Endothelial cell of umbilical vein (primary cell): ENCODE results near the gene CAMK1.

DNA sequence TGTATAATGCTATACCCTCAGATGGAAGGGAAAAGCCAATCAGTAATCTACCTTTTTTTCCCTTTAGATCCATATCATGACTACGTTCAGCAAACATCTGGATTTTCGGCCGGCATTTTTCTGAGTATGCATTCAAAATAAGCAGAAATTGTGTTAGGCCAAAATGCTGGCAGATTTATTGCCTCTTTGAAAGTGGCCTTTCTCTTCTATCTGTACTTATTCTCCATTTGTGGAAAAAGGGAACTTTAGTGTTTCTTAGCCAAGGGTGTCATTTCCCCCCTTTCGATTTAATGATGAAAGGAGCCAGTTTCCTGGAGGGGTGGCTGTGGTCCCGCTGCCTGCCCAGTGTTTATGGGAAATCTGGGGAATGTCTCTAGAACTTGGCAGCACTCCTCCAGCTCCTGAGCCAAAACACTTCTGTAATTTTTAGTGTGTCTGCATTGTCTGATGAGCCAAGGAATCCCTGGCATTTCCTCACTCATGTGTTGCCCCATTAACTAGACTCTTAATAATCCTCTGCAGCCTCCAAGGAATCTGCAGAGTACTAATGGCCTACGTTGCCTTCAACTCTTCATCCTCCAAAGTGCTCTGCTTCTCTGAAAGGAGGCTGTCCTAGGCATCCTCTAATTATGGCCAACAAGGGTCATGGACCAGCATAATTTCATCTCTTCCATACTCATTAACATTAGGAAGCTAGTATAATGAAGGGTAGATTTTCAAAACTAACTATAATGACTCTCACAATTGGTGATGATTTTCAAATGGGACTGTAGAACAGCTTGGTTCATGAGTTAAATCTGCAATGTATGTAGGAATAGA is 448.8 kb downstream of the GRM7 start:
- PRO-cap = bidirectional peak, plus-strand start at position 537 of the sequence, minus-strand start at position 353 of the sequence
CAGE:
- cytosol, long polyA minus RNA = no peak
- cytosol, long polyA plus RNA = no peak
- long polyA plus RNA = no peak
- nucleus, long polyA minus RNA = start-site peak on the minus strand centred at position 222 of the sequence, 20 bp wide, 19 reads
- nucleus, long polyA plus RNA = no peak

DNA sequence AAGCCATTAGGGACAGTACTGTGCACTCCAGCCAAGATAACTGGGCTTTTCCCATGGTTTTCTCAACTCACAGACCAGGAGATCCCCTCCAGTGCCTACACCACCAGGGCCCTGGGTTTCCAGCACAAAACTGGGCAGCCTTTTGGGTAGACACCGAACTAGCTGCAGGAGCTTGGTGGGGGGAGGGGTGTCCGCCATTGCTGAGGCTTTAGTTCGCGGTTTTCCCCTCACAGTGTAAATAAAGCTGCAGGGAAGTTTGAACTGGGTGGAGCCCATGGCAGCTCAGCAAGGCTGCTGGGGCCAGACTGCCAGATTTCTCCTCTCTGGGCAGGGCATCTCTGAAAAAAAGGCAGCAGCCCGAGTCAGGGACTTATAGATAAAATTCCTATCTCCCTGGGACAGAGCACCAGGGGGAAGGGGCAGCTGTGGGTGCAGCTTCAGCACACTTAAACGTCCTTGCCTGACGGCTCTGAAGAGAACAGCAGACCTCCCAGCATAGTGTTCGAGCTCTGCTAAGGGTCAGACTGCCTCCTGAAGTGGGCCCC is 129.5 kb upstream of the LMCD1 start:
- PRO-cap = no peak
CAGE:
- cytosol, long polyA minus RNA = no peak
- cytosol, long polyA plus RNA = no peak
- long polyA plus RNA = no peak
- nucleus, long polyA minus RNA = no peak
- nucleus, long polyA plus RNA = no peak

- PRO-cap = no peak
CAGE:
- cytosol, long polyA minus RNA = no peak
- cytosol, long polyA plus RNA = no peak
- long polyA plus RNA = no peak
- nucleus, long polyA minus RNA = no peak
- nucleus, long polyA plus RNA = no peak
Observed at GRCh38 chr3:8436541-8437012, 65.0 kb upstream of the LMCD1 start.

GRCh38 chr3:8437013-8437382 is 64.6 kb upstream of the LMCD1 start:
- PRO-cap = no peak
CAGE:
- cytosol, long polyA minus RNA = no peak
- cytosol, long polyA plus RNA = no peak
- long polyA plus RNA = no peak
- nucleus, long polyA minus RNA = no peak
- nucleus, long polyA plus RNA = no peak

GRCh38 chr3:8445844-8446327 is 55.7 kb upstream of the LMCD1 start:
- PRO-cap = bidirectional peak, plus-strand start at chr3:8446156, minus-strand start at chr3:8445920
CAGE:
- cytosol, long polyA minus RNA = no peak
- cytosol, long polyA plus RNA = no peak
- long polyA plus RNA = no peak
- nucleus, long polyA minus RNA = no peak
- nucleus, long polyA plus RNA = no peak

DNA sequence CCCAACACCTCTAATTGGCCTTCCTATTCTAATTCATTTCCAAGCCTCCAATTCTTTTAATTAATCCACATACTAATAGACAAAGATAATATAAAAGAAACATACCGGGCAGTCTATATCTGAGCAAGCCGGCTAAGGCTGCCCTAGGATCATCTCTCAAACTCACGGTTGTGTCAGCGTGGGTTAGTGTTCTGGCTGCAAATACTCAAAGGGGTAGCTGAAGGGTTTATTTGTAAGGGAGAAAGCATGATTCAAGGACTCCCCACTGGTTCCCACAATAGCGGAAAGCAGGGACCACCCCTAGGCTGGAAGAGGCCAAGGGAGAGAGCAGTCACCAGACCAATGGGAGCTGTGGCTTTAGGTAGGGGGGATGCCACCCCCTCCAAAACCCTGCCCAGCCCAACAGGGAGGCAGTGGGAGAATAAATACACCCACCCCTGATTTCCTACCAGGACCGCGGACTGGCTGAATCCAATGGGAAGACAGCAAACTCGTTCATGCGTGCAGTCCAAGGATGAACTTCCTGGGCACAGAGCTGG is 7.3 kb upstream of the LMCD1 start:
- PRO-cap = no peak
CAGE:
- cytosol, long polyA minus RNA = no peak
- cytosol, long polyA plus RNA = no peak
- long polyA plus RNA = no peak
- nucleus, long polyA minus RNA = start-site peak on the minus strand centred at position 262 of the sequence, 70 bp wide, 7 reads; start-site peak on the minus strand centred at position 390 of the sequence, 22 bp wide, 5 reads
- nucleus, long polyA plus RNA = no peak

GRCh38 chr3:8498826-8499618 is 2.6 kb upstream of the LMCD1 start:
- PRO-cap = no peak
CAGE:
- cytosol, long polyA minus RNA = no peak
- cytosol, long polyA plus RNA = no peak
- long polyA plus RNA = no peak
- nucleus, long polyA minus RNA = no peak
- nucleus, long polyA plus RNA = no peak

DNA sequence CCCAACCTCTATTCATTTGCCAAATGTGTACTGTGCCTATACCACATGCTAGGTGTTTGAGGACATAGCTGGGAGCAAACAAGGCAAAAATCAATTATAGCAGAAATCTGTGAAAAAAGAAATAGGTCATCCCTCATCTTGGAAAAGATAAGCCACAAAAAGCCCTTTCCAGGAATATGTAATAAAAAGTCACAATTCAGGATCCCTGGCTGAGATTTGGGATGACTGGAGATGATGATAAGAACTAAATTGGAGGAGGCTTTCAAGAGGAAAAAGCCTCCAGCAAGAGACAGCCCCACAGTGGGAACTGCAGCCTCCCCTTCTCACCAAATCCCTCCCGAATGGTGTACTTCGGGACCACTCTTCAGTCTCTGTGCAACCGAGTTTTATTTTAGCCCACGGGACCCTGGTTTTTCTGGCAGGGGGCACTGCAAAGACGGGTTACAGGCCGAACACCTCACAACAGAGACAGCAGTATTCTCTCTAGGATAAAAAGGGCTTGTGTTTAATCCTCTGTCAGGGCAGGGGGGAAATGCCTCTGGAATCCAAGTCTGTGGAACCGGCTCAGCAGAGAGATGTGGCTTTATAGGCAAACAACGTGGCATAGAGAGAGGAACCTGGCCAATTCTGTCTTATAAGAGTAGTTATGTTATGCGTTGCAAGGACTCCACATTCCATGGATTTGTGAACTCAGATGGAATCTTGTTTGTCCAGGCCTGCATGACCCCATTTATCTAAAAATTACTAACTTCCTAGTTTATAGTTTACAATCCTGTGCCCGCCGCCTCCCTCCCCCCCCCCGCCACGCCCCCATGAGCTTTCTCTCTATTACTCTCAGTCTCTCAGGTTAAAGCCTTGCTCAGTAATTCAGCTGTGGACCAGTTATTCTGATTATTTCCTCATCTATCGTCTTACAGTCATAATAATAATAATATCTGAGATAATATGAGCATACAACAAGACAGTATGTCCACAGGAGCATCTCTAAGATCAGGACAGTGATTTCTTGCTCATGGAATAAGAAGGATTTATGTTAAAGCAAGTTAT is 1.1 kb upstream of the LMCD1 start:
- PRO-cap = bidirectional peak, plus-strand start at position 428 of the sequence, minus-strand start at position 343 of the sequence; bidirectional peak, plus-strand start at position 828 of the sequence, minus-strand start at position 732 of the sequence
CAGE:
- cytosol, long polyA minus RNA = no peak
- cytosol, long polyA plus RNA = no peak
- long polyA plus RNA = no peak
- nucleus, long polyA minus RNA = no peak
- nucleus, long polyA plus RNA = no peak

GRCh38 chr3:8611227-8611690 is 33.3 kb downstream of the SSUH2 start:
- PRO-cap = no peak
CAGE:
- cytosol, long polyA minus RNA = no peak
- cytosol, long polyA plus RNA = no peak
- long polyA plus RNA = no peak
- nucleus, long polyA minus RNA = no peak
- nucleus, long polyA plus RNA = no peak

GRCh38 chr3:8611691-8612157 is 32.9 kb downstream of the SSUH2 start:
- PRO-cap = no peak
CAGE:
- cytosol, long polyA minus RNA = no peak
- cytosol, long polyA plus RNA = no peak
- long polyA plus RNA = no peak
- nucleus, long polyA minus RNA = no peak
- nucleus, long polyA plus RNA = no peak

DNA sequence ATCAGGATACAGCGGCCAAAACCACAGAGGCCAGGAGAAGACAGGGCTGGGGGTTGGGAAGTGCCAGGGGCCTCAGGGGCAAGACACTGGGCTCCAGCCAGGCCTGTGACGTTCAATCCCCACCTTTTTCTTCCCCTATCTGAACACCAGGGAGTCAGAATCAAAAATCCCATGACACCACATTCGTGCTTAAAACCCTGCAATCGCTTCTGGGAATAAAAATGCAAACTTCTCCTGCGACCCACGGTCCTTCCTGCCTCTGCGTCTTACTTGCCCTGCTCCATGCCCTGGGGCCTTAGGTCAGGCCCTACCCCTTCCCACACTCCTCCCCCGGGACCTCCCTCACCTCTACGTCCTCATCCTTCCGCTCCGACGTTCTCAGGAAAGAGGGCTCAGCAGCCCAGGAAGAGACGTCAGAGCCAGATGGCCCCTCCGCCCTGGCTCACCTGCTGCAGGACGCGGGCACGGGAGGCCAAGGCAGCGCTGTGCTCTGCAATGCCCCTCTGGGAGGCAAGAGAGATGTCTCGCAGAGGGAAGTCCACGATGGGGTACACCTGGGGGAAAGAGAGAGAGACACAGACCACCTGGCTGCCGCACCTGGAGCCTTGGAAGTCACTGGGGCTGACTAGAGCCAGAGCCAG is 21.4 kb downstream of the SSUH2 start:
- PRO-cap = no peak
CAGE:
- cytosol, long polyA minus RNA = no peak
- cytosol, long polyA plus RNA = no peak
- long polyA plus RNA = no peak
- nucleus, long polyA minus RNA = no peak
- nucleus, long polyA plus RNA = no peak

GRCh38 chr3:8941370-8941898 is 21.8 kb downstream of the RAD18 start:
- PRO-cap = no peak
CAGE:
- cytosol, long polyA minus RNA = no peak
- cytosol, long polyA plus RNA = no peak
- long polyA plus RNA = no peak
- nucleus, long polyA minus RNA = no peak
- nucleus, long polyA plus RNA = no peak

- PRO-cap = bidirectional peak, plus-strand start at chr3:9316944, minus-strand start at chr3:9316885; bidirectional peak, plus-strand start at chr3:9317310, minus-strand start at chr3:9317236
CAGE:
- cytosol, long polyA minus RNA = no peak
- cytosol, long polyA plus RNA = no peak
- long polyA plus RNA = no peak
- nucleus, long polyA minus RNA = no peak
- nucleus, long polyA plus RNA = no peak
Observed at GRCh38 chr3:9316670-9317469, 46.0 kb upstream of the THUMPD3 start.

GRCh38 chr3:9385847-9386733 is 11.3 kb upstream of the SETD5 start:
- PRO-cap = no peak
CAGE:
- cytosol, long polyA minus RNA = no peak
- cytosol, long polyA plus RNA = no peak
- long polyA plus RNA = no peak
- nucleus, long polyA minus RNA = no peak
- nucleus, long polyA plus RNA = start-site peak on the minus strand at chr3:9386337-9386385, 68 and 55 reads in 2 replicates

DNA sequence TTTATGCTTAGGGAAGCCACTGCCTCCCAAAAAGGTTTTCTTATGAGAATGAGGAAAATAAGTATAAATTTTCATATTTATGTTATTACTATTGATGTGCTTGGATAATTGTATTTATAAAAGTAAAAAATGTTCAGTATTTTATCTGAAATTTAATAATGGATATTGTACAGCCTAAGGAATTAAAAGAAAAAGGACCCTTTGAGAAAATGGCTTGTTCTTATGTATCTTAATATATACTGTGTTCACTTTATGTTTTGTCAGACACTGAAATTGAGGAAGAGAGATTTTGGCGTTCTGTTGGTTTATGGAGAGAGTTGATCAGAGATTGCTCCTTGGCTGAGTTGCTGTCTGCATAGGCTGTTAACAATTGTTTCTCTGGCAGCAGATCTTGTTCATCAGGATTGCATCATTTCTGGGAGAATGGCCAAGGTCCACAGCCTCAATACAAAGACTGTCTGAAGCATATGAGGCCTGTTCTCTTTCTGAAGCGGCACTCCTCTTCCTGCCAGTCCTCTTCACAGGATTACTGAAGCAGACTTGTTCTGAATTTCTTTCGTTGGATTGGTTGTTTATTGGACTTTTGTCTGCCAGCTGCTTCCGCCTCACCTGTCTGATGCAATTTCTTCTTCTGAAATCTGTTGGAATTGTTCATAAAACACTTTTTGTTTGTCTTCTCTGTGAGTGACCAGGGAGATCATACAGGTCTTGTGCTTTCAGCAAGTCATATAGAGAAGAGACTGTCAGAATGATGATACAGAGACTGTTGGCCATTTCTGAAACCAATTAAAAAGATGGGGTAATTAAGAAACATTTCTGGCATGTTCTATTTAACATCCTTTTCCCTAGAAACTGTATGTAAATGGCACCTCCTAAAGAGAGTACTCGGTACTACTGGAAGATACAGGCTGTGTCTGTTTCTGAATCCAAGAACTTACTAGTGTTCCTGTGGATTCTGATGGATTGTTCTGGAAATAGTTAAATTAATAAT is 25.3 kb downstream of the SETD5 start:
- PRO-cap = bidirectional peak, plus-strand start at position 496 of the sequence, minus-strand start at position 362 of the sequence
CAGE:
- cytosol, long polyA minus RNA = no peak
- cytosol, long polyA plus RNA = no peak
- long polyA plus RNA = no peak
- nucleus, long polyA minus RNA = no peak
- nucleus, long polyA plus RNA = no peak

DNA sequence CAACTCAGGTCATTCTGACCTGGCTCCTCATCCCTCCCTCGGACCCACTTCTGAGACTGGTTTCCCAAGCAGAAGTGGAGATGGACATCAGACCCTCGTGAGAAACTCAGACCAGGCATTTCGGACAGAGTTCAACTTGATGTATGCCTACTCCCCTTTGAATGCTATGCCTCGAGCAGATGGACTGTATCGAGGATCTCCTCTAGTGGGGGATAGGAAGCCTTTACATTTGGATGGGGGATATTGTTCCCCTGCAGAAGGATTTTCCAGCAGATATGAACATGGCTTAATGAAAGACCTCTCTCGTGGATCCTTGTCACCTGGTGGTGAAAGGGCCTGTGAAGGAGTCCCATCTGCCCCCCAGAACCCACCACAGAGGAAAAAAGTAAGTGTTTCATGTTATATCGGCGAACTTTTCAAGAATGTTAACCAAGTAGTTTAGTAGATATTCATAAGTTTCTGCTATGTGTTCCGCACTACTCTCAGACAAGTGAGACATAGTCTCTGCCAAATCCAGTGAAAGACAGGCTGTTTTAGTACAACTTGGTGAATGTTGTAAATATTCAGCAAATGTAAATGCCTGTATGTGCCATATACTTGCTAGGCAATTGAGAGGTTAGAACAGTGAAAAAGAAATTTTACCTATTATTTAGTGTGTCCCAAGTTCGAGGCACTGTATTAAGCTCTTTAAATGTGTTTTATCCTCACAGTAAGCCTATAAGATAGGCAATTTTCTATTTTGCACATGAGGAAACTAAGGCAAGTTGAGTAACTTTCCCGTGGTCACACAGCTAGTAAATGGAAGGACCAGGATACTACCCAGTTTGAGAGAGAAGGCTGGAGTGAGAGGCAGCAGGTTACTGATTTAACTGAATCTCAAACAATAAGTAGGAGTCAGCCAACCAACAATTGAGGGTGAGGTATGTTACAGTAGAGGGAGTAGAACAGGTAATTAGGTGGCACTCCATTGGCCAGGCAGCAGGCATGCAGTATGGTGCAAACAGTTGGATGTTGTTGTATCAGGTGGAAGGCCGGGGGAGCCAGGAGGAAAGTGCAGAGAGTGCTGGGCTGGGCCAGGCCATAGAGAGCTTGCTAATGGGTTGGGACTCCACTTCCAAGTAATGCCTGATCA is 73.5 kb downstream of the SETD5 start:
- PRO-cap = no peak
CAGE:
- cytosol, long polyA minus RNA = start-site peak on the plus strand centred at position 147 of the sequence, 35 bp wide, 13 reads
- cytosol, long polyA plus RNA = no peak
- long polyA plus RNA = no peak
- nucleus, long polyA minus RNA = no peak
- nucleus, long polyA plus RNA = start-site peak on the plus strand centred at position 223 of the sequence, 39 bp wide, 81 and 110 reads in 2 replicates

- PRO-cap = no peak
CAGE:
- cytosol, long polyA minus RNA = no peak
- cytosol, long polyA plus RNA = no peak
- long polyA plus RNA = no peak
- nucleus, long polyA minus RNA = no peak
- nucleus, long polyA plus RNA = no peak
Observed at GRCh38 chr3:9673115-9673390, 23.7 kb downstream of the MTMR14 start.

DNA sequence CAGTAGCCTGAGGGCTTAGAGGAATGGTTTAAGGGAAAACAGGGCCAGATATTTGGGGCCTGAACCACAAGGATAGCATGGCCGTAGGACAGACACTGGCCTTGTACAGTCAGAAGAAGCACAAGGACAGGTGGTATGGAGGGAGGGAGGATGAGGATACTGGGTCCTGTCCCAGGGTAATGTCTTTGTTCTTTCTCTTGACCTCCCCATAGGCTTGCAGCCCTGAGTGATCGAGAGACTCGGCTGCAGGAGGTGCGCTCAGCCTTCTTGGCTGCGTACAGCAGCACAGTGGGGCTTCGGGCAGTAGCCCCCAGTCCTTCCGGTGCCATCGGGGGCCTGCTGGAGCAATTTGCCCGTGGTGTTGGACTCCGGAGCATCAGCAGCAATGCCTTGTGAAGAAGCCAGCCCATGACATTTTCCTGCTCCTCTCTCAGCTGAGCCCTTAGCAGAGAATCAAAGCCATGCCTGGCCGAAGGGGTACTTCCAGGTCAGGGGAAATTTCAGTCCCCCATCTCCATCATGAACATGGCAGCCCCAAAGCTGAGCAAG is 2.0 kb upstream of the CPNE9 start:
- PRO-cap = no peak
CAGE:
- cytosol, long polyA minus RNA = no peak
- cytosol, long polyA plus RNA = no peak
- long polyA plus RNA = no peak
- nucleus, long polyA minus RNA = no peak
- nucleus, long polyA plus RNA = no peak

- PRO-cap = bidirectional peak, plus-strand start at chr3:9770057, minus-strand start at chr3:9769938
CAGE:
- cytosol, long polyA minus RNA = start-site peak on the minus strand at chr3:9769926-9769948, 15 reads
- cytosol, long polyA plus RNA = start-site peak on the minus strand at chr3:9769896-9769948, 212 and 287 reads in 2 replicates
- long polyA plus RNA = start-site peak on the minus strand at chr3:9769887-9769942, 309 and 213 reads in 2 replicates
- nucleus, long polyA minus RNA = start-site peak on the minus strand at chr3:9769936-9769964, 61 reads
- nucleus, long polyA plus RNA = start-site peak on the minus strand at chr3:9769935-9769948, 107 and 44 reads in 2 replicates
Observed at GRCh38 chr3:9769429-9770273, at the start of gene CAMK1. Gene CAMK1 (minus strand): TSS chr3:9769947.

DNA sequence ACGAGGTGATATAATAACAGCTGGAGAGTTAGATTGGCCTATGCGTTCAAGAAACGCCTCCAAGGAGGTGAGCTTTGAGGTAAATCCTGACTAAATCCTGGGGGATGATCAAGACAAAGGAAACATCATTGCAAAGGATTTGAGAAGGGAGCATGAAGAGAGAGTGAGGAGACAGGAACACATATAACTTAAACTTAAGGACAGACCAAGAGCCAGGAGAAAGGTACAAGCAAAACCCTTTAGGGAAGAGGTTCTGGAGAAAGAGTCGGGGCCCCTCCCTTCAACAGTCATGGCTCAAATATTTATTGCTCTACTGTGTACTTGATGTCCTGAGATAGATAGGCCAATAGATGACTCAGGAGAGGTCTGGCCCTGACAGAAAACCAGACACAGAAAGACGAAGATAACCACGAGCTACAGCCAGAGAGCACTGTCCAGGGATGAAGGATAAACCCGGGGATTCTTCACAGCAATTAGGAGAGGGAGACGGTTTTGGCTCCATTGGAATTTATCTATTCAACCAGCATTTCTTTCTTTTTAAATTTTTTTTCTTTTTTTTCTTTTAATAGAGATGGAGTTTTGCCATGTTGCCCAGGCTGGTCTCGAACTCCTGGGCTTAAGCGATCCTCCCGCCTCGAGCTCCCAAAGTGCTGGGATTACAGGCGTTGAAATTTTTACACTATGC is 4.4 kb upstream of the CIDEC start:
- PRO-cap = no peak
CAGE:
- cytosol, long polyA minus RNA = no peak
- cytosol, long polyA plus RNA = no peak
- long polyA plus RNA = no peak
- nucleus, long polyA minus RNA = no peak
- nucleus, long polyA plus RNA = no peak